PC-3 (cell line): ENCODE results near the gene CERCAM.

- RAMPAGE, long total RNA: no peak
These were observed 11.8 kb upstream of the CERCAM start for GRCh38 chr9:128408796-128409296.

- RAMPAGE, long total RNA: no peak
These were observed 470 bp upstream of the CERCAM start for GRCh38 chr9:128420087-128420686.

DNA sequence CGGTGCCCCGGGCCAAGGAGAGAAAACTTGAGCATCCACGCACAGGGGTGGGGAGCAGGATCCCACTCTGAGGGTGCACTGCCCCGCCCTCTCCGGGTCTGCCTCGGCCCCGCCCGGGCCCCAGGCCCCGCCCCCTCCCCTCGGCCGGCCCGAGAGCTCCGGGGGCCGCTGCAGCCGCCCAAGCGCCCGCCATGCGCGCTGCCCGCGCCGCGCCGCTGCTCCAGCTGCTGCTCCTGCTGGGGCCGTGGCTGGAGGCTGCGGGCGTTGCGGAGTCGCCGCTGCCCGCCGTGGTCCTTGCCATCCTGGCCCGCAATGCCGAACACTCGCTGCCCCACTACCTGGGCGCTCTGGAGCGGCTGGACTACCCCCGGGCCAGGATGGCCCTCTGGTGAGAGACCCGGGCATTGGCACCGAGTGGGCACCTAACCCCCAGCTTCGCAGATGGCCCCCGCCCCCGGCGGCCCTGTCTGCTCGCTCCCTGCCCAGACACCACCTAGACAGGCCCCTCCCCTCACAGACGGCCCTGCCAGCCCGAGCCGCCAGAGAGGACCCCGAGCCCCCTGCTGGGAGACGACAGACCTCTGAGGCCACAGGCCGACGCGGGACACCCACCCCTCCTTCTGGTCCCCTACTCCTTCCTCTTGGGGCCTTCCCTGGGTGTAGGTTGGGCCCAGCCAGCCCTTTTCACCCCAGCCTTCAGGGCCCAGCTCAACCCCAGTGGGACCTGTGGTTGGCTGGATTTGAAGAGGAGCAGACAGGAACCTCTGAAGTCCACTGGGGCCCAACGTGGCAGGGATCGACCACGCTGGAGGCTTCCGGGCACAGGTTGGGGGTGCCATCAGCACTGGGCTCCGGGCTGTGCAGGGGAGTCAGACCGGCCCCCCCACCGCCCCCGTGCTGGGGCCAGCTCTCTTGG is at the start of gene CERCAM:
Gene CERCAM (plus strand): TSS at position 171 of the 916 bp plus-strand sequence.
- RAMPAGE, long total RNA: no peak

DNA sequence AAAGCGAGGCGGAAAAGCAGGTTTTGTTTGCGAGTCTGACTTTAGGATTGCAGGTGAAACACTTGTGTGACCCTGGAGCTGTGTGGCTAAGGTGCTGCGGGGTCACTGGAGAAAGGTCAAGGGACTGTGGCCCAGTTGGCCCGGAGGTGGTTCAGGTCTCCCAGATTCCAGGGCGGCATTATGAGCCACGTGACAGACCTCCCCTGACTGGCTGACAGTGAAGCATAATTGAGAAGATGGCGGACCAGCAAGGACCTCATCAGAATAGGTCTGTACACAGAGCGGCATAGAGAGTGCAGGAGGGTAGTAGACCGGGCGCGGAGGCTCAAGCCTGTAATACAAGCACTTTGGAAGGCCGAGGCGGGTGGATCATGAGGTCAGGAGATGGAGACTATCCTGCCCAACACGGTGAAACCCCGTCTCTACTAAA is 830 bp upstream of the ODF2 start:
- RAMPAGE, long total RNA: no peak

- RAMPAGE, long total RNA: no peak
These were observed 17.7 kb downstream of the ODF2 start for GRCh38 chr9:128473444-128474030.

- RAMPAGE, long total RNA: no peak
These were observed 1.4 kb upstream of the SPTAN1 start for GRCh38 chr9:128550686-128551758.

GRCh38 chr9:128551864-128552483 is 413 bp upstream of the SPTAN1 start:
- RAMPAGE, long total RNA: no peak

- RAMPAGE, long total RNA: no peak
These were observed 31.9 kb downstream of the SPTAN1 start for GRCh38 chr9:128584153-128584844.

DNA sequence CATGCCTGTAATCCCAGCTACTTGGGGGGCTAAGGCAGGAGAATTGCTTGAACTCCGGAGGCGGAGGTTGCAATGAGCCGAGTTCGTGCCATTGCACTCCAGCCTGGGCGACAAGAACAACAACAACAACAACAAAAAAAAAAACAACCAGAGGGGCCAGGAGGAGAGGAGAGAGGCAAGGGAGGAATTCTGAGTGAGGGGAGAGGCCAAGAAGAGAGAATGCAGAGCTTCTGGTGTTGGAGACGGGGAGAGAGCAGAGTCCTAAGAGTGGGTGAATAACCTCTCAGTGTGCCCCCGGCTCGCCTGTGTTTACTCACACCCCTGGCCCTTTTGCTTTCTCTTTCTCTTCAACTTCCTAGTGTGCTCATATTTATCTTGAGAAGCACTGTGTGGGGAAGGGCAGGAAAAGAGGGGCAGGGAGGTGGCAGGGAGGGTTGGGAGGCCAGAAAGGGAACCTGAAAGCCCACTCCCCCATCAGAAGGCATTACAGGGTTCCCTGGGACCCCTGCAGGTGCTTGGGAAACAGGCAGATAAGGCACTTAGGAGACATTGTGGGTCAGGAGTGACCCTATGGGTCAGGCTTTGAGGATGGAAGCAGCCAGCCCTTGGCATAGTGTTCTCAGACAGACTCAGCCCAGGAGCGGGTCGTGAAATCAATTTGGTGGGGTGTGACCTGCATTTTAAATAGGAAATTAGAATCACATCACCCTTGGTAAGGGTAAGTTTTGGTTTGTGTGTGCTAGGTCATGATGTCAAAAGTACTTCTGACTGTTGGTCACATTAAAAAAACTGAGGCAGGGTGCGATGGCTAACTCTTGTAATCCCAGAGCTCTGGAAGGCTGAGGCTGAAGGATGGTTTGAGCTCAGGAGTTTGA is 2.9 kb upstream of the SET start:
- RAMPAGE, long total RNA: no peak

DNA sequence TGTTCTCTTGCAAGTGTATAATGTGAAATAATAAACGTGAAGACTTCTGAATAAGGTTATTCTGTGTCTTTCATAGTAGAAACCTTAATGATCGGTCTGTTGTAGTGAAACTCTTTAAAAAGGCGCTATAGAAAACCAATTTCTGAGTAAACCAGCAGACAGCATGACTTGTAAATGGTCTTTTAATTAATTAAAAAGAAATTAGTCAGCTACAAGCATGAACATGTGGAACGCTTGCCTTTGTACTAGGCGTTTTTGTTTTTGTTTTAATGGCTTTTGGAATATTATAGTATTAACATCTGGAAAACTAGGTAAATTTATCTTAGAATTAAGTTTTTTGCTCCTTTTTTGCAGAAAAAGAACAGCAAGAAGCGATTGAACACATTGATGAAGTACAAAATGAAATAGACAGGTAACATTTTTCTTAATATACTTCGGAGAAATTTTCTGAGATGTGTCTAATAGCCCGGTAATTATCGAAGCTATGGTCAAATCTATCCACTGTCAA is 1.8 kb downstream of the SET start:
- RAMPAGE, long total RNA: no peak

GRCh38 chr9:128720274-128720732 is 3.6 kb downstream of the ZDHHC12 start:
- RAMPAGE, long total RNA: no peak

DNA sequence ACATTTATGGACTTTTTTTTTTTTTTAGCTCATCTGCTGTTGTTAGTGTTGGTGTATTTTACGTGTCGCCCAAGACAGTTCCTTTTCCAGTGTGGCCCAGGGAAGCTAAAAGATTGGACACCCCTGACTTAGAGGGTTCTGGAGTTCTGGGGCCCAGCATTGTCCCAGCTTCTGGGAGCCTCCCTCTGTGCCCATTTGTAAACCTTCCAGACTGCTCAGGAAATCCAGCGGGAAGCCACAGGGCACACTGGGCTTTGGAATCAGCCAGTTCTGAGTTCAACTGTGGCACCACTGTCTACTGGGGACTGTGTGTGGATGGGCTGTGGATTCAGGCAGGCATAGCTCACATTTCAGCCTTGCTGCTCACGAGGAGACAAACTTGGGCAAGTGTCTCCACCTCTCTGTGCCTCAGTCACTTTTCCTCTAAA is 9.6 kb downstream of the ZER1 start:
- RAMPAGE, long total RNA: no peak

DNA sequence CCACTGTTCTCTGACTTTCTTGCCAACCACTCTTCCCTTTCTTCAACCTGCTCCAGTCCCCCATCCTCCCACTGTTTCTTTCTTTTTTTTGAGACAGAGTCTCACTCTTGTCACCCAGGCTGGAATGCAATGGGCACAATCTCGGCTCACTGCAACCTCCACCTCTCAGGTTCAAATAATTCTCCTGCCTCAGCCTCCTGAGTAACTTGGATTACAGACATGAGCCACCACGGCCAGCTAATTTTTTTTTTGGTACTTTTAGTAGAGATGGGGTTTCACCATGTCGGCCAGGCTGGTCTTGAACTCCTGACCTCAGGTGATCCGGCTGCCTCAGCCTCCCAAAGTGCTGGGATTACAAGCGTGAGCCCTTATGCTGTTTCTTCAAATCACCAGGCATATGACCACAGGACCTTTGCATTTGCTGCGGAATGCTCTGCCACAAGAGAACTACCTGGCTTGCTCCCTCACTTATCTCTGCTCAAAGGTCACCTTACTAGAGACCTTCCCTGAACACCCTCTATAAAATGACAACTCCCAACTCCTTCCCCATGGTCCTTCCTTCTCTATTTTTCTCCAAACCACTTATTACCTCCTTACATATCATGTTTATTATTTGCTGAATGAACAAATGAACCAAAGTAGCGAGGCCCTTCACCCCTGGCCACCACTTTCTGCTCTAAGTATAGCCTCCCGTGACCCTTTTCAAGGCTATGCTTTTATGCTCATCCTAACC is 1.5 kb downstream of the ZER1 start:
- RAMPAGE, long total RNA: no peak

DNA sequence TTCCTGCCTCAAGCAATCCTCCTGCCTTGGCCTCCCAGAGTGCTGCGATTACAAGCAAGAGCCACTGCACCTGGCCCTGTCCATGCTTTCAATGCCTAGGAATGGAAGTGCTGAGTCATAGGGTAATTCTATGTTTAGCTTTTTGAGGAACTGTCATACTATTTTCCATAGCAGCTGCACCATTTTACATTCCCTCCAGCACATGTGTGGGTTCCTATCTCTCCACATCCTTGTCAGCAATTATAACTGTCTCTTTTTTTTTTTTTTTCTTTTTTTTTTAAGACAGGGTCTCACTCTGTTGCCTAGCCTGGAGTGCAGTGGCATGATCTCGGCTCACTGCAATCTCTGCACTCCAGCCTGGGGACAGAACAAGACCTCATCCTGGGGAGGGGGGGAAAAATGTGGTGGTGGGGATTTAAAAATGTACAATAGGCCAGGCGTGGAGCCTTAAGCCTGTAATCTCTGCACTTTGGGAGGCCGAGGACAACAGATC is 3.5 kb upstream of the TBC1D13 start:
- RAMPAGE, long total RNA: no peak

GRCh38 chr9:128883642-128884693 is 2.0 kb downstream of the LRRC8A start:
- RAMPAGE, long total RNA: no peak

DNA sequence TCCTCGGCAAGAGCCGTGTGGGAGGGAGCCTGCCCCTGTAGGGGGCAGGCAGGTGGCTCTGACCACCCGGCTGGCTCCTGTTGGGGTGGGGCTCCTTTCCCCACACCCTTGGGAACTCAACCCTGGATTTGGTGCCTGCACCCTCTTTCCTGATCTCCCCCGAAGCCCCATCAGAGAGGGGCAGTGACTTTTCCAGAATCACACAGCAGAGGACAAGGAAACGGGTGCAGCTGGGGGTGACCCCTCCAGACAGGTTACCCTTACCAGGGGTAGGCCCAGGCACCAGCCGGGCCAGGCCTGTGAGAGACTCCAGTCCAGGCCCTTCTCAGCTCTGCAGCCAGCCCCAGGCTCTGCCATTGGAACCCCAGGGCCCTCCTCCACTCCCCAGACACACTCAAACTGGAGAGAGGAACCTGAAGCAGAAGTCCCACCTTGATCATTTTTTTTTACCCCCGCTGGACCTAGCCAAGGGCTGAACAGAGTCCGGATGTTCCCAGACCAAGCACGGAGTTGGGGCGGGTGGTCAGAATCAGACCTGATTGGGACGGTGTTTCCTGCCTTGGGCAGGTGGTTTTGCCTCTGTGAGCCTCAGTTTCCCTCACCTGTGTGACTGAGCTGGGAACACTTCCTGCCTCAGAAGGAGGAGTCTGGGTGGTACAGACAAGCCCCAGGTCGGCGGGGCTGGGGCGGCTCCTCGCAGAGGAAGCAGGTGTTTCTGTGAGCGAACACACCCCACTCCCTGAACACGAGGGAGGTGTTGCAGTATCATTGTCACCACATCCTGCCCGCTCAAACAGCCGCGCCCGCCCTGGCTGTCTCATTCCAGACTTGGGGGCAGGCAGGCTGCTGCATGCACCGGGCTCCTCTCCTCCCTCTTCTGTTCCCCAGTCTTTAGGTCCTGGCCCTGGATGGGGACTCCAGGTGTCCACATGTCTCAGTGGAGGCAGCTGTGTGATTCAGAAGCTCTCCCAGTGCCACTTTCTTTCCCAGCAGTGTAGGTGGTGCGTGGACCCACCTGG is 18.7 kb upstream of the PHYHD1 start:
- RAMPAGE, long total RNA: no peak

DNA sequence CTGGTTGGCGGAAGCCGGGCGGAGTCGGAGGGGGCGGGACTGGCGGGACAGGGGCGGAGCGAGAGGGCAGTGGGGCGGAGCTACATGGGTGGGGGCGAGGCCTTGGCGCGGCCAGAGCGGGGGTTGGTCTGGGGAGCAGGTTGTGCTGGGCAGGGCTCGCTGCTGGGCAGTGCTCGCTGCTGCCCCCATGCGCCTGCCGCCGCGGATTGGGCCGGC is 218 bp upstream of the SH3GLB2 start:
- RAMPAGE, long total RNA: no peak

- RAMPAGE, long total RNA: no peak
These were observed 12.3 kb upstream of the DOLPP1 start for GRCh38 chr9:129068476-129069062.

GRCh38 chr9:129114672-129115020 is 3.4 kb downstream of the PTPA start:
- RAMPAGE, long total RNA: no peak

GRCh38 chr9:129183941-129184412 is 5.9 kb upstream of the IER5L start:
- RAMPAGE, long total RNA: no peak